CMK (cell line): ENCODE data around the gene CPN2.

- RRBS = no CpG with 5 or more reads among the region's 10 CpGs
Observed at GRCh38 chr3:193897025-193897654, 238.8 kb upstream of the HES1 start.

DNA sequence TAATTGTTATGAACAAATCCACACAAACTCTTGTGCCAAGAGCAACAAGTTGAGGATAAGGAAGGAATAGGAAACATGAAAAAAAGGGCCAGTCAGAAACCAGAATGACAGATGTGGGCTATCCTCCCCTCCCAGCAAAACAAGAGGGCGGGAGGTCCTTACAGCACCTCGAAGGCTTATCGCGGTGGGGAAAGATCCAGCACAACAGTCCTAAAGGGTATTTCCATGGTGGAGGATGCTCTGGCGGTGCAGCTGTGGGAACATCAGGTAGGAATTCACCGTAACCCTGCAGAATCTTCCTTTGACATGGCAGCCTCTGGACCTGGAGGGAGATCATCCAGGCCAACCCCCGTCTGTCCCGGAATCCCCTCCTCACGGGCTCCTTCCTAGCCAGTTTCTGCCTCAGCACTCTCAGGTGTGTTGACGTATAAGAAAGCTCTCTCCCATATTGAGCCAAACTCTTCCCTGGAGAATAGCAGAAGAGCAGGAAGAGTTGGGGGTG, 155.4 kb upstream of the HES1 start:
- RRBS = no CpG with 5 or more reads among the region's 10 CpGs

DNA sequence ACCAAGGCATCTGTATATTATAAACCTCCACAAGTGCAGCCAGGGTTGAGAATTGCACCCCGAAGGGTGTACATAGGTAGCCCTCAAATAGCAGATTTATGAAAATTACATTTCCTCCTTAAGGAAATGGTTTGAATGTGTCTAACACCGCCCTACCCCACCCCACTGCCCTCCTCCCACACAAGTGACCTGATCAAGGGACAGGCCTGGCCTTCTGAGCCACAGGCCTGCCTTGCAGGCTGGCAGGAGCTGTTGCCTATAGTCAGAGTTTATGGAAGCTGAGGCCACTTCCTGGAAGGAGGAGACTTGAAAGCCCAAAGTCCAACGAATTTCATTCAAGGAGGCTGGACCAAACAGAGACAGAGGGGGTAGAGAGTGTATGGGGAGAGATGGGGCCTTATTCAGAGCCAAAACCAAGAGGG, 100.6 kb upstream of the HES1 start:
- RRBS = no CpG with 5 or more reads among the region's 3 CpGs

DNA sequence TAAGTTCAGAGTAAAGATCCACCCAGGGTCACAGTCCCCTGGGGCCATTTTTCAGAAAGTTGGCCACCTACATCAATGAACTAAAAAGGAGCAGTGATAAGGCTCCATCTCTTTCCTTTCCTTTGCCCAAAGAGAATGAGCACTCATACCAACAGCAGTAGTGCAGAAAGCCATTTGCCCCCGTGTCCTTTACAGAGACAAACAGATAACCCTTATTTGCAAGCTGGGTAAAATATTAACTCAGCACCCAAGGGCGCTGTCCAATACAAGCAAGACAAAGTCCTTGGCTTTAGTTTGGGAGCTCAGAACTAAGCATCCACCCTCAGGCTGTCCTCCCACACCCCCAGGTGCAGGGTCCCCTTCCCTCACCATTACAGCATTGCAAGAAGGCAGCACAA, 34.4 kb upstream of the HES1 start:
- RRBS = no CpG with 5 or more reads among the region's 2 CpGs

DNA sequence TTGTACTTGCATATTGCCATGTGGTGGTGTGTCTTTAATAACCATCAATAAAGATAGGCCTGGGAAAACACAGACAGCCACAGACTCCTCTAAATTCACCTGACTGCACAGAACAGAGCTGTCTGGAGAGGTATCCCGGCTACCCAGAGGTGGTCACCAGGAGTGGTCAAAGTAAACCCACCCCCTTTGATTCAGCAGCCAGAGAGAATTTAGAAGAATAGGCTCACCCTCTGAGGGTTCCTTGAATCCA, 11.6 kb upstream of the HES1 start:
- RRBS = no CpG with 5 or more reads among the region's 1 CpG

DNA sequence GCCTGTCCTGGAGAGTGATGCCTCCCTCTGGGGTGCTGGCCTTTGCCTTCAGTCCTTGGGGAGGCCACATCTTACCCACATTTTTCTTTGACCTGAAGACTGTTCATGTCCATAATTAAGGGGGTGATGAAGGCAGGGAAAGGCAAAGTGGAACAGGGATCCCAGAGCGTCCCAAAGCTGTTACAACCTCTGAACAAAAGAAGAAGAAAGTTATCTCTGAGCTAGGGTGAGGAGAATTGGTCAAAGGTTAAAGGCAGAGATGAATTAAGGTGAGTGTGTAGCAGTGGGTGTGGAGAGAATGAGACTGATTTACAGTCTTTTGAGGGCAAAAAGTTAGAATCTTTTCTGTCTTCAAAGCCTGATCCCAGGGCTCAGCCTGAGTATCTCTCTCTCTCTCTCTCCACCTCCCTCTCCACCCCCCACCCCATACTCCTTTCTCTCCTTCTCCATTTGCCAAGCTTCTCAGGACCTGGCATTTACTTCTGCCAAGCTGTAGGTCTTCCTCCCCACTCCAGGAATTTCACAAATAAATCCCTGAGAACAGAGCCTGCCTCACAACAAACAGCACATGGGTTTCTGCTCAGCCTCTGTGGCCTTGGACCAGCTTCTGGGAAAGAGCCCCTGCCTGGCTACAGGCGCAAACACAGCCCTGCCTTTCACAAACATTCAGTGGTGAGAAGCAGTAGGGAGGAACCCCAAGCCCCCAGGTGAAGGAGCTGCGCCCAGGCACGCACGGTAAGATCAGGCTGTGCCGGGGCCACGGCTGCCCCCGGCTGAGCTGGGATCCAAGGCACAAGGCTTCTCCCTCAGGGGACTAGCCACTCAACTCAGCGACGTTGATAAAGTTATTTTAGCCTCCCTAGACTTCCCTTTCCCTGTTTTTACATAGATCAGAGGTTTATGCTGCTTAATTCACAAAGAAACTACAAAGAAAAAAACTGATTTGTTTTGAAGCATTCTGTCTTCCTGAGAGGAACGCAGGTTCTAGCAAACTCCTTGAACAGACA, 25.1 kb downstream of the HES1 start:
- RRBS = no CpG with 5 or more reads among the region's 11 CpGs

DNA sequence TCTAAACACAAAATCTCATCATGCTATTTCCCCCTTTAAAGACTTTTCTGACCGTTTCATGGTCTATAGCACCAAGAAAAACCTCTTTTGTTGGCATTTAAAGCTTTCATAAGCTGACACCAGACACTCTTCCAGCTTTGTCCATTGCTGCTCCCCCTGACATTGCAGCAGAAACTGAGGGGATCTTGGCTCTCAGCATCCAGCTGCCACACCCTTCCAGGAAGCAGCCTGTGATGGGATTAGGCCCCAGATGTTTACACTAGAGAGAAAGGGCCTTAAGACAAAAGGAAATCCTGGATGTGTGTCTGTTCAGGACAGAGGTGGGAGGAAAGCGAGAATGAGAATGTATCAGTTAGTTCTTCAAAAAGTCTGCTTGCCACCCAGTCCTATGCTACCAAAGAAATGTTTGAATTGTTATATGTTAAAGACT, 58.7 kb downstream of the HES1 start:
- RRBS = no CpG with 5 or more reads among the region's 2 CpGs

GRCh38 chr3:194212629-194213557, 76.9 kb downstream of the HES1 start:
- RRBS = 45% methylated on average over 4 of the region's 19 CpGs

DNA sequence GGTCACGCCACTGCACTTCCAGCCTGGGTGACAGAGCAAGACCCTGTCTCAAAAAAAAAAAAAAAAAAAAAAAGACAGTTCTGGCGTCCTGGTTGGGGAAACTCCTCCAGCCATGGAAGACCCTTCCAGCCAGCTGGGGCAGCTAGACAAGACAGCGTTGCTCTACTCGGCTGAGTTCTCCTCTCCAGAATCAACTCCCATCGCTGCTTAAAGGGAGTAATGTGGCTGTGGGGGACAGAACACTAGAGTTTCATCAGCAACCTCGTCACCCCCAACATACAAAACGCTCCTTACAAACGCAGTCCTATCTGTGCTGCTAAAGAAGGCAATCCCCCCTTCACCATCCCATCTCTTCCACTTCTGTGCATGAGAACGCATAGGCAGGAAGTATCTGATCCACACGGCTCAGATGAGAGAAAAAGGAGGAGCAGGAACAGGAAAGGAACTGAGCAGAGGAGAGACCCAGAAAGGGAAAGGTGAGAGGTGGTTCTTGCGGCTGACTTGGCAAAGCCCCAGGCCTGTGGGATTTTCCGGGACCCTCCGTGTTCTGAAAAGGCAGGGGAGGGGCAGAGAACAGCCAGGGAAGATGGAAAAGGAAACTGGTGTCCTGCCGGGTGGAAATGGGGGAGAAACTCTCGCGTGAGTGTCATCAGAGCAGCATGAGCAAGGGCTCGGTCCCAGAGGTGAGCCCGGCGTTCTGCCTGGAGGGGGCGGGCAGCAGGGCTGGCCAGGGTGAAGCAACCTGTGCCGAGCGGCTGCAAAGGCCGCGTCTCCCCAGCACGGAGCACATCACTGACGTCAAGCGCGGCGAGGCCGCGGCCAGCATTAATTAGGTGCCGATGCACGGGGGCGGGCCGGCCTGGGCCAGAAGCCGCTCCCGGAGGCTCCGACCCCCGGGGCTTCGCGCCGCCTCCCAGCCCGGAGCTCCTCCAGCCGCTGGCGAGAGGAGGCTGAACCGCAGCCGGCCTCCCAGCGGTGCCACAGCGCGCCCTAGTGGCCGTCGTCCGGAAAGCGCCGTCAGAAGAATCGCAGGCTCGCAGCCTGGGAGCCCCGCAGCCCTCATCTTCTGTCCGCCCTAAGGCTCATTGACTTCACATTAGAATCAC, 35.9 kb downstream of the CPN2 start:
- RRBS = 1% methylated on average over 18 of the region's 59 CpGs

DNA sequence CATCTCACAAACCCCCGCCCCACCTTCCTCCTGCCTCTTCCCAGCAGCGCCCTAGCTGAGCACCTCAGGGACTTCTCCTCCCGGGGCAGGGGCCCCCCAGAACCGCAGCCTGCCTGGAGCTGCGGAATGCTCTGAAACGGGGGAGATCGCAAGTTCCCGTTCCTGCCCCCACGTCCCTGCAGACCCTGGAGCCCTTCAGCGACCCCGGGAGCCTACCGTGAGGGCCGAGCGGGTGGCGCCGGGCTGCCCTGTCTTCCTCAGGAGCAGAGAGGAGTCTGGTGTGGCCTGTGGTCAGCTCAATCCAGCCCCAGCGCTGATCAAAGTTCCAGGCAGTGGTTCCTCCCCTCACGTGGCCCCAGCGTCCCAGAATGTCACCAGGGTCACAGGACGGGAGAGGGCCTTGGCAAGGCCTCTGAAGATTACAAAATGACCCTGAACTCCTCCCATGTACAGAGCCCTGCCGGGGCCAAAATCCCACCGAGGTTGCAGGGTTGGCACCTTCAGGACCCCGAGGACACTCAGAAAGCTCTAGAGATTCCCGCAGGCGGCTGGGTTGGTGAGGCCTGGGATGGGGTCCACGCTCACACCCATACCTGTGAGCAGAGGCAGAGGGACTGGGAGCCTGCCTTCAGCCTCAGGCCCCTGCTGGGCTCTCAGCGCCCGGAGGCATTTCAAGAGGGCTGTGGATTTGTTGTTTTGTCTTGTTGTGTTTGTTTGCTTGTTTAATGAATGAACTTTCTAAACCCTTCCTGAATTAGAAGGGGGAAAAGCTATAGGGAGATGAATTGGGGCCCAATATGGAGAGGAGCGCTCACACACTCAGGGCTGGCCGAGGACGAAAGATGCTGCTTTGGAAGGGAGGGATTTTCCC, at the start of gene CPN2:
TSS of gene CPN2 (minus strand) at position 303 of the 871 bp plus-strand sequence.
- RRBS = no CpG with 5 or more reads among the region's 31 CpGs

DNA sequence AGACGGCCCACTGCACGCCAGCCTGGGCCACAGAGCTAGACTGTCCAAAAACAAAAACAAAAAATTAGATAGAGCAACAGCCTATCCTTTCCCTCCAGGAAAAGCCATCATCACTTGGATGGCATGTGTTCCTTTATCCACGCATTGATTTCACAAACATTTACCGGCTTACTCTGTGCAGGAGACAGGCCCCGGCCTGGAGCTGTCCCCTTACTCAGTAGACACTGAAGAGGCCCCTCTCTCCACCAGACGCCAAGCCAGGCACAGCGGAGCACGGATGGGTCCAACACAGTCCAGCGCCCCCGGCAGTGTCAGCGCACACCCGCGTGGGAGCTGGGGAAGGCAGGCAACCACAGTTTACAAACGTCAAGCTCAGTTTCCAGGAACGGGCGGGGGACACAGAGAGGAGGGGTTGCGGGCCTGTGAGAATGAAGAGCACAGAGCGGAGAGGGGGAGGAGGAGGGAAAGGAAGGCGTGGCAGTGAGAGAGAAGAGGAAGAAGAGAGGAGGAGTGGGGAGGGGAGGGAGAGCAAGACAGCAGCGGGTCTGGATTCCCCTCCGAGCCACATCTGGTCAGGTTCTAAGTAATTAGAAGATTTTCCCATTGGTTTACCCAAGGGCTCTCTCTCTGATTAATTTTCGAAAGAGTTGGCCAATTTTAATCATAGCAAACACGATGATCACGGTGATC, 2.9 kb downstream of the GP5 start:
- RRBS = 11% methylated on average over 3 of the region's 24 CpGs

GRCh38 chr3:194397975-194398406, 1.1 kb downstream of the GP5 start:
- RRBS = no CpG with 5 or more reads among the region's 34 CpGs

DNA sequence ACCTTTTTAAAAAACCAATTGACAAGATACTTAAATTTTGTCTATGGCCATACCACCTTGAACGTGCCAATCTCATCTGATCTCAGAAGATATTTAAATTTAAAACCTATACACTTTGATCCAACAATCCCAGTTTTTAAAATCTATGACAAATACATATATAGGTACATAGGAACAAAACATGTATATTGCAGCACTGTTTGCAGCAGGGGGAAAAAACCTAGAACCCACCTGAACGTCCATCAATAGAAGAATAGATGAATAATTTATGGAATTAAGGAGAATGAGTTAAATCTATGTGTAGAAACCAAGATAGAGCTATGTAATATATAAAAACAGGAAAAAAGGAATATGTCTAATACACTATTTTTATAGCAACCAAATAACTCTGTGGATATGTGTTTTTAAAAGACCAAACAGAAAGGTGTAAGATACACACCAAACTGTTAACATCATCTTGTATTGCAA, 13.2 kb downstream of the ATP13A3 start:
- RRBS = no CpG with 5 or more reads among the region's 2 CpGs

DNA sequence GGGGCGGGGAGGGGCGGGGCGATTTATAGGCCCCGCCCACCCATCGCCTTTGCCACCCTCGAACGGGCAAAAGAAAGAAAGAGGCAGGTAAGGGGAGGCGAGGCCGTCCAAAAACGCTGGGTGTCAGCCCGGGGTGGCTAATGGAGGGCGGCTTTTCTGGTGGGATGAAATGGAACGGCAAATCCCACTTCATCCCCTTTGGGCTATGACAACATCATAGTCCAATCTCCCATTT, 201 bp upstream of the ATP13A3 start:
- RRBS = no CpG with 5 or more reads among the region's 13 CpGs

- RRBS = no CpG with 5 or more reads among the region's 16 CpGs
Observed at GRCh38 chr3:194571378-194572093, 61.7 kb downstream of the TMEM44 start.

GRCh38 chr3:194587737-194588348, 45.4 kb downstream of the TMEM44 start:
- RRBS = no CpG with 5 or more reads among the region's 12 CpGs

DNA sequence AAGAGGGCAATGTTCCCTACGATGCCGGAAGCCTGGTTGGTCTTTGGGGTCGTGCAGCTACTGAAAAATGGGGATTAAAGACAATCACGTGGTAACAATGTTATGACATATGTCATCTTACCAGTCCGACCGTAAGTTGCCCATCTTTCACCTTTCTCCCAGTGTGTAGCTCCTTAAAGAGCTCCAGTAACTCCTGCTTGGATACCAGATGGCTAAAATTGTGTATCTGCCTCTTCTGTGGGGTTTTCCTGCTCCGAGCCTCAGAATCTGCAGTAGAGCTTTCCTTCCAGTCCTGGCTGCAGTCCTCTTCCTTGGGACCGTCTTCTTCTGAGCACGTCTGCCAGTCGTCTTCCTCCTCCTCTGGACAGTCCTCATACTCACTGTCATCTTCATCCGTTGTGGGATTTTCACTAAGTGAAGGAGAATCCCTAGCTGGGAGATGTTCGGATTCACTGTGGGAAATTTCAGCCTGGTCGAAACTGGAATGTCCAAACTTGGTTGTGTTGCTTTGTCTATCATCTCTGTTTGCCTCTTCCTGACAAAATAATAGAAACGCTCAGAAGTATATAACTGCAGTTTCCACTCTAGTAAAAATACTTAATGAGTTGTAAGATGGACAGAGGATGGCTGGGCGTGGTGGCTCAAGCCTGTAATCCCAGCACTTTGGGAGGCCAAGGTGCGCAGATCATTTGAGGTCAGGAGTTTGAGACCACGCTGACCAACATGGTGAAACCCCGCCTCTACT, 19.2 kb downstream of the LSG1 start:
- RRBS = no CpG with 5 or more reads among the region's 18 CpGs

GRCh38 chr3:194688501-194688988, 2.9 kb downstream of the FAM43A start:
- RRBS = no CpG with 5 or more reads among the region's 3 CpGs